ENCODE measurements around a stretch of chr1.

DNA sequence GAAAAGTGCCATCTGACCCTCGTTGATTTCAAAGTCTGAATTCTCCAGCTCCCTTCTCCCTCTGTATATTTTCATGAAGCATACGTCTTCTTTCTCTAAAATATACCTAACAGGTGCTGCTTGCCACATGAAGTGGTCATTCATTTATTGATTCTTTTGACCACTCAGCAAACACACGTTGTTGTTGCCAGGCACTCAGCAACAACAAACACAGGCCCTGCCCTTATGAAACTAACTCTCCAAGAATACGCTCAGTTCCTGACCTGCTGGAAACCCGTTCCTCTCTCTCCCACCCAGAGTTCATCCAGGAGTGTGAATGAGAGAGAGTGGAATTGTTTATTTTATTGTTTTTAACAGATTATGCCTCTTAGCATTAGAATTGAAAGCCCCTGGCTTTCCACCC is 181.3 kb upstream of the KLHDC7A start:
- RRBS, result no CpG with 5 or more reads among the region's 5 CpGs

DNA sequence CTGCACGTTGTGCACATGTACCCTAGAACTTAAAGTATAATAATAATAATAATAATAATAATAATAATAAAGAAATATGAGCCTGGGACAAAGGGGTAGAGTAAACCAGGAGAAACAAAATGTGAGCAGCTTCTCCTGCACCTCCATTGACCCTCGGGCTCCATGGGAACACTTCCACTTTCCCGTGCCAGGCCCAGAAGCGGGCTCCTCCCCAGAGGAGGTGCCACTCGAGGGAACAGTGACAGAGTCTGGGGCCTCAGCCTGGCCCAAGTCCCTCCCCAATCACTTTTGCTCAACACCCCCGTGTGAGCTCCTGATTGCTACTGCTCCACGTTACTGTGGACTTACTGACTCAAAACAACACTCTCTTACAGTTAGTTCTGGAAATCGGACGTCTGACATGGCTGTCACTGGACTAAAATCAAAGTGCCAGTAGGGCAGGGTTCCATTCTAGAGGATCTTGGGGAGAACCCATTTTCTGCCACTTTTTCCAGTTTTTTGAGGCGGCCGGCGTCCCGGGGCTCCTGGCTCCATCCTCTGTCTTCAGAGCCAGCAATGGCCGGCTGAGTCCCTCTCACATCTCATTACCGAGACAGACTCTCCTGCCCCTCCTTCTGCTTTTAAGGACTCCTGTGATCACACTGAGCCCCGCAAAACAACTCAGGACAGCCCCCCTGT is 17.6 kb upstream of the KLHDC7A start:
- RRBS, result no CpG with 5 or more reads among the region's 16 CpGs

GRCh38 chr1:18481788-18482287 is 1.1 kb downstream of the KLHDC7A start:
- RRBS, result 77% methylated on average over 8 of the region's 22 CpGs

GRCh38 chr1:18900977-18901717 is 1.2 kb downstream of the ALDH4A1 start:
- RRBS, result no CpG with 5 or more reads among the region's 5 CpGs

- RRBS, result 57% methylated on average over 3 of the region's 21 CpGs
Observed at GRCh38 chr1:18906739-18907818, 4.7 kb upstream of the ALDH4A1 start.

- RRBS, result no CpG with 5 or more reads among the region's 9 CpGs
Observed at GRCh38 chr1:18936968-18937356, 19.5 kb downstream of the IFFO2 start.

GRCh38 chr1:18955095-18955416 is 1.4 kb downstream of the IFFO2 start:
- RRBS, result no CpG with 5 or more reads among the region's 7 CpGs

- RRBS, result no CpG with 5 or more reads among the region's 5 CpGs
Observed at GRCh38 chr1:19089485-19090009, 120.5 kb downstream of the UBR4 start.

DNA sequence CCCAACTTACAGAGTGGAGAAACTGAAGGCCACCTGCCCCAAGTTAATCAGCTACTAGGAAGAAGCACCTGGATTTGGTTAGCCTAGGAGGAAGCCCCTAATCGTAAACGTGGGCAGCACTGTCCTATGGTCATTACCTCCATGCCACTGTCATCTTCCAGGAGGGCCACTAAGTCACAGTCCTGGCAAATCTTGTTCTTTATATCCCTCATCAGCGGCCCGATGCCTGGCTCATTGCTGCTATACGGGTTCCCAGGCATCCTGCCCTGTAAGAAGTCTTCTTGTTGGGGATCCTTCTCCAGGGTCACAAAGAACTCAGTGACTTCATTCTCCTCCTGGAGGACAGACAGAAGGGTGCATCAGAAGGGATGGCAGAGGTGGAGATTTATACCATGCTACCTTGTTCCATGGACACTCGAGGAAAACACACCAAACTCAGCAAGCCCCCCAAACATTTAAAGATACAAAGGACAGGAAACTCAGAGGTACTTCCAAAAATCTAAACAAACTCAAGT is 109.8 kb downstream of the UBR4 start:
- RRBS, result no CpG with 5 or more reads among the region's 6 CpGs

DNA sequence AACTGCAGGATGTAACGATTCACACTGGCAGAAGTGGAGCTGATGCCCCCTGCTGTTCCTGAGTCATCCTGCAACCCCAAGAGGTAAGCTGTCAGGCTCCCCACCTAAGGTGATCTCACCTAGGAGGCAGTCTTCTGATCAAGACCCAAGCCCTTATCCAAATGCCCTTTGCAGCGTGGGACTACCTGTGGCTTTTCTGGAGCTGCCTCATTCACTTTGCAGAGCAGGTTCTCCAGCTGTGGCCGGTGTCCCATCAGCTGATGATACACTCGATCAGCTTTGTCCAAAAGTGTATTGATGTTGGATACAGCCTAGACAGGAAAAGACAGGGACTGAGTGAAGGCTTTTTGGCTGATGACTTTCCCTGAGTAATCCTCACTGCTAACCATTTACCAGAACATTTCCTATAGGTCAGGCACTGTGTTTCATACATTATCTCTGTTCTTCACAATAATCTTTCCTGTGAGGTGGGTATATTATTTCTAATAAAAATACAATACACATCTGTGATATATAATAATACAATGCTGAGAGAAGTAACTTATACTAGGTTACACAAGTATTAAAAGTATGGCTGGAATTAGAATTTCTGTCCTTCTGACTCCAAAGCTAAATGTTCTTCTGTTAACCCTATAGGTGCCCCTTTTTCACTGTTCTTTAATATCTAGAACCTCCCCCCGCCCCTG is 96.2 kb downstream of the UBR4 start:
- RRBS, result no CpG with 5 or more reads among the region's 5 CpGs

DNA sequence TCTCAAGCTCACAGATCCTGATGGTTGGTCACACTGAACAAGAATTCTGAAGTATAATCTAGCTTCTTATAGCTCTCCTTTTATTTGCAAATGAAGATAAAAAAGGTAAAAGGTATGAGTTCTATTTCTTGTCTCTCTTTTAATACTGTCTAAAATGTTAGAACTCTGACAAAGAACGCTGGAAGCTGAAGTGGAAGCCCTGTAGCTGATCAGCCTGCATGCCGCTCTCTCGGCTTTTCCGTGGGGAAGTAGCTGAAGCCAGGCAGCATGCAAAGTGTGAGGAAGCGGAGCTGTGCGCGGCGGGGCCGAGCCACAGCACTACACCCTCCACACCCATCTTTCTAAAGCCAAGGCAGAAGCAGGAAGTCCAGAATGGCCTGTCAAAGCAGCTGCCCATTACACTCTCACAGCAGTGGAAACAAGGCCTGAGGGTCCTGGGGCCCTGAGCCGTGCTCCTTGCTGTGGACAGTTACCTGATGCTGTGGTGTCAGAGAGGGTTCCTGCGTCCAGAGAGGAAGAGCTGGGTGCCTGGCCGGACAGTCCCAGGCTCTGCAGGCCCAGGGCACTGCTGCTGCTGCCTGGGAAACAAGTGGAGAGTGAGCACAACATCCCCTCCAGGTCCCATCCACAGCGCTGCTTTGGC is 69.6 kb downstream of the UBR4 start:
- RRBS, result no CpG with 5 or more reads among the region's 13 CpGs

DNA sequence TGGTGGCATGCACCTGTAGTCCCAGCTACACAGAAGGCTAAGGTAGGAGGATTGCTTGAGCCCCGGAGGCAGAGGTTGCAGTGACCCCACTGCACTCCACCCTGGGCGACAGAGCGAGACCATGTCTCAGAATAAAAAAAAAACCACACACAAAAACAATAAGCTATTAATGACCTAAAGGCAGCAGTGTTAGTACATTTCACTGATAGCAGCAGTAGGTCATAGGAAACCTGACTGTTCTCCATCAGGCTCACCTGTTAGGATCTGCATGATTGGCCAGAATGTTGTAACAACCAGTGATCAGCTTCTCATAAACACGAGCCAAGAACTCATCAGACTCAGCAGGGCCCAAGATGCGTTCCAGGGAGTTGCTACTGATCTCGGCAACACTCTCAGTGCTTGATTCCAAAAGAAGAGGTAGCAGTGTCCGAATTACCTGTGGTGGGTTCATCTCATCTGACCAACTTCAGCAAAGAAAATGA is 43.3 kb downstream of the UBR4 start:
- RRBS, result no CpG with 5 or more reads among the region's 7 CpGs

DNA sequence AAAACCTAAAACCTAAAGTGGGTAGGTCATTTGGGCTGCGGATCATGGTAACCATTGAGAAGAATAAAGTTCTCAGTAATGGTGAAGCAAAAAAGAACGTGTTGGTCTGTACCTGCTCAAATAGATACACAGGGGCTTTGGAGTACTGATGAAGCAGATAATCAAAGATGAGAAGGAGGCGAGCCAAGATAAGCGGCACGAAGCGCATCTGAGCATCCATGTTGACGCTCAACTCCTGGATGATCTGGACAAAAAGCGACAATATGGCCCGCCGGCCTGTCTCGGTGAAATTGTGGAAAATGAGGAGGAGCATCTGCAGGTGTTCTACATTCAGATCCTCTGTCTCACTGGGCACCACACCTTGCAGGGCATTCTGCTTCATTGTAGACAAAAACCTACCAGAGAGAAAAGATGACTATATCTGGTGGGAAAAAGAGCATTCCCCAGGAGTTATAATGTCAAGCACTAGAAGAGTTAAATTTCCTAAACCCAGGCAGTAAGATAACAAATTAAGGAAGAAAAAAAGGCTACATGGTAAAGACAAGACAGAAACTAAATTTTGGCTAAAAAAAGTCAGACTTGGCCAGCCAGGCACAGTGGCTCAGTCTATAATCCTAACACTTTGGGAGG is 32.6 kb downstream of the UBR4 start:
- RRBS, result no CpG with 5 or more reads among the region's 11 CpGs

DNA sequence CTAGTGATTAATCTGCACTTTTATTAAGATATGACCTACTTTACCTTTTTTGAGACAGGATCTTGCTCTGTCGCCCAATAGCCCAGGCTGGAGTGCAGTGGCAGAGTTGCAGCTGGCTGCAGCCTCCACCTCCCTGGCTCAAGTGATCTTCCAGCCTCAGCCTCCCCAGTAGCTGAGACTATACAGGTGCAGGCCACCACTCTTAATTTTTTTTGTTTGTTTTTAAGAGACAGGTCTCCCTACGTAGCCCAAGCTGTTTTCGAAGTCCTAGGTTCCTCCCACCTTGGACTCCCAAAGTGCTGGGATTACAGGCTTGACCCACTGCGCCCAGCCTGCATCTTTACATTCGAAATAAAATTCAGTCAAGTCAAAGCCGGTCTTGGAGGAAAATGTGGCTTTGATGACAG is 1.2 kb upstream of the UBR4 start:
- RRBS, result no CpG with 5 or more reads among the region's 6 CpGs

DNA sequence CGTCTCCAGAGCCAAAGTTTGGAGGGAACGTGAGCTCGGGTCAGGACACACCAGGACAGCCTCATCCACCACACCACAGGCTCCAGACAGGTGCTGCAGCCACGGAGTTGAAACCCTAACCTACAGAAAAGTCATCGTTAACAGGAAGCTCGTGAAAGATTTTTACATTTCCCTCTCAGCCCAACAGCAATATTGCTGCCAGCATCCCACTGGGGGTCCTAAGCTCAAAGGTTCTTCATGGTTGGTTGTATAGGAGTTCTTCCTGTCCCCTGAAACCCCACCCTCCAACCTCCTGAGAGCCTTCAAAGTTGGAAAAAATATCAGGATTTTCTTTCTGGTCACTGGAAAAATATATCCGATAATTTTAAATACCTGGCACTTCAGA is 11.0 kb downstream of the EMC1 start:
- RRBS, result no CpG with 5 or more reads among the region's 7 CpGs

DNA sequence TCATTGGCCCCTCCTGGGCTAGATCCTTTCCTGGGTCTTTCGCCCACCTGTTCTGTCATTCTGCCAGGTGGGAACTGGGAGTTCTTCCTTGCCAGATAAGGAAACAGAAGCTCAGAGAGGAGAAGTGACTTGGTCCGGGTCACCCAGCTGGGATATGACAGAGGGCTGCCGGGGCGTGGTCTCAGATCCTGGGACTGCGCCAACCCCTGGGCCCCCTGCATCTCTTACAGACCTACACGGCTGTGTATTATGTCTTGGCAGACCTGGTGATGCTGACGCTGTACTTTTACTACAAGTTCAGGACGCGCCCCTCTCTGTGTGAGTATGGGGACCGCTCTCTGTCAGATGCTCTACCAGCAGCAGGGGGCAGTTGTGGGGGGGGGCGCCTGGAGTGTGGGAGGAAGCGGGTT is 13.1 kb downstream of the SLC66A1 start:
- RRBS, result no CpG with 5 or more reads among the region's 12 CpGs

DNA sequence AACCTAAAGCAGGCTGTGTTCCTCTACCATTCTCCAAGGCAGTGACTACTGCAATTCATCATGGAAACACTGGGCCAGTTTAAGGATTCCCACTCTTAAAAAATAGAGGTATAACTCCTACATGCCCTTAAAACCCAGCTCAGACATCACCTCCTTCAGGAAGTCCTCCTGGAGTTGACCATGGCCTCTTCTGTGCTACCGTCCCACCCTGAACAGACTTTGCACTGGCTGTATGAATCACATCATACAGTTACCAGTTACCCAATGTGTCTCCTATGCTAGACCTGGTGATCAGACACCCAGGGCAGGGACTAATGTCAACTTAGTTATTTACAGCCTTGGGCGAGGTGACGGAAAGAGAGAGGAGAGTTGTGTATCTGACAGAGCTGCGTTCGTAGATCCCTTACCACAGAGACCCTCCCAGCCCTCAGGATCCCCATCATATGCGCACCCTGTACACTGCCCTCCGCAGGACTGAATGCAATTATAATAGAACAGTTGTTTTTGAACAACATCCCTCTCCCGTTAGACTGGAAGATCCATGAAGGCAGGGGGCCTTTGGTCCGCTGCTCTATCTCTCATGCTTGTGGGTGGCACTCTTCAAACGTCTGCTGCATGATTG is 72.7 kb downstream of the SLC66A1 start:
- RRBS, result no CpG with 5 or more reads among the region's 10 CpGs

DNA sequence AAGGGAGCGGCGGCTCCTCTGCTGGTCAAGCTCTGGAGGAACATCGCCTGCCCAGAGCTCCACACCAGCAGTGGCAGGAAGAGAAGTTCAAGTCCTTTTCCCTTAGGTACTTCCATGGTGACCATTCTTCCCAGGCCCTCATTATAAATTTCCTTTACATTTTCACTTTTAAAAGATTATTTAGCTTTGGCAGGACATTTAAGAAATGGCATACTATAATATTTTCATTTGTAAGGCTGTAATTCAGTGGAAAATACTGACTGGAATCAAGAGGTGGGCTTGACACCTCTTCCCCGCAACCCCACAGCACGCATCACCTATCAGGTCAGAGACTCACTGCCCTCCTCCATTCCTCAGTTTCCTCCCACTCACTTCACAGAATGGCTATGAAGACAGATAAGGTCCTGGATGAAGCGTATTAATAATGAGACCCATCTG is 74.7 kb downstream of the CAPZB start:
- RRBS, result no CpG with 5 or more reads among the region's 6 CpGs

DNA sequence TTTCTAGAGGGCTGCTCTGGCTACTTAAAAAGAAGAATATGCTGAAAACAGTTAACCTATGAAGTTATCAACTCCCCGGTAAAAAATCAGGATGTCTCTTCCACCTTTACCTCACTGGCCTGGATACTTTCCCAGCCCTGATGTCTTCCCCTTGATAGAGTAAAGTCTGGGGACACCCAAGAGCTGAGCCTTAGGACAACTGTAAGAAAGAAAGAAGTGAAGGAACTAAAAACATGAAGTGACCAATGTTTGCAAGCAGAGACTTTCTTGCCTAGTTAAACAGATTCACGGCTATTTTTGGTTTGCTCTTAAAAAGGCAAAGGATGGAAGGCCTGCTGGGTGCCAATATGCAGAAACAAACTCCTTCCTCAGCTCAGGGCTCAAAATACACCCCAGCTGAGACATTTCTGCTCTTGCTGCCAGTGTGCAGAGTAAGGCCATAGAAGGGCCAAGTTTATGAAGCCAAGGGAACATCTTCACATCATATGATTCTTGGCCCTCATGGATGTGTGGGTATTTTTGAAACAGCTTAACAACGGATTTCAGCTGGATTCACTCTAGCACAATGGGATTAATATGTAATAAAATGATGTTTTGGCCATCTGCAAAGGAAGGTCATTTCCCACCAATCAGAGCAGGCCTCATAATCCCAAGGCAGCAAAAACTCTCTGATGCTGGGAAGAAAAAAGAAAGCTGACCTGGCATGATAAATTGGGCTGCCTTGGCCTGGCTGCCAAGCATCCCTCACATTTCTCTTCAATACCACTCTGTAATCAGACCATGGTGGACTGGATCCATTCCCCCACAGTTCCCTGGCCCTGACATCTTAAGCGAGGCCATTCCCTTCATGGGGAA is 70.8 kb downstream of the CAPZB start:
- RRBS, result no CpG with 5 or more reads among the region's 4 CpGs

DNA sequence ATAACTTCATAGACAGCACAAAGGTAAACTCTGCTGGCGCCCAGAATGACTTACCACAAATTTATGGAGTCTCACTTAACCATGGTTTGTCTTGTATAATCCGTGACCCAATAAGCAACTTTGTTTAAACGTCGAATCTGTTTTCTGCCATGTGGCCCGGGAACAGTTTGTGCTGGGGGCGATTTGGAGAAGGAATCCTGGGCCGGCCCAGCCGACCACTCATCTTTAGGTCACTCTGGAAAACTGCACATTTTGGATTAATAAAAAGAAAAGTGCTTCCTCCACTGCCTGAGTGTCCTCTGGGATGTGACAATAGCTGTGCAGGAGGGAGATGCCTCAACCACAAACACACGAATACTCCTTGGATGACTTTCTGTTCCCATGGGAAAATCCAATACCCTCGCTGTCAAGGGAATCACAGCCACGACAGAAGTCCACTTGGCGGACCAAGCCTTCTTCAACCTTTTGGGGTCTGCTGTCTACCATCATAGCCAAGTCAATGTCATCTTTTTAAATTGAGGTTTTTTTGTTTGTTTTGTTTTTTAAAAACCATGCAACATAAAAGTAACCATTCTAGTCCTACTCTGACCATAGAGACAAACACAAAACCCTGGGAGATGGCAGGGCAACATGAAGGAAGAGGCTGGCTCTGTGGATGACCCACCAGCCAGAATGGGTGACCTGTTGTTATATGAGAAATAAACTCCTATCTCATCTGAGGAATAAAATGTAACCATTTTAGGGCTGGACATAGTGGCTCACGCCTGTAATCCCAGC is 57.8 kb downstream of the CAPZB start:
- RRBS, result no CpG with 5 or more reads among the region's 13 CpGs

Data from HTR-8/SVneo (cell line).